HTERT-HM (cell line): ENCODE results near the genes TSSK6 and ZNF93.

- RRBS: no CpG with 5 or more reads among the region's 10 CpGs
Observed at GRCh38 chr19:19111719-19112502, 26.4 kb downstream of the TMEM161A start.

DNA sequence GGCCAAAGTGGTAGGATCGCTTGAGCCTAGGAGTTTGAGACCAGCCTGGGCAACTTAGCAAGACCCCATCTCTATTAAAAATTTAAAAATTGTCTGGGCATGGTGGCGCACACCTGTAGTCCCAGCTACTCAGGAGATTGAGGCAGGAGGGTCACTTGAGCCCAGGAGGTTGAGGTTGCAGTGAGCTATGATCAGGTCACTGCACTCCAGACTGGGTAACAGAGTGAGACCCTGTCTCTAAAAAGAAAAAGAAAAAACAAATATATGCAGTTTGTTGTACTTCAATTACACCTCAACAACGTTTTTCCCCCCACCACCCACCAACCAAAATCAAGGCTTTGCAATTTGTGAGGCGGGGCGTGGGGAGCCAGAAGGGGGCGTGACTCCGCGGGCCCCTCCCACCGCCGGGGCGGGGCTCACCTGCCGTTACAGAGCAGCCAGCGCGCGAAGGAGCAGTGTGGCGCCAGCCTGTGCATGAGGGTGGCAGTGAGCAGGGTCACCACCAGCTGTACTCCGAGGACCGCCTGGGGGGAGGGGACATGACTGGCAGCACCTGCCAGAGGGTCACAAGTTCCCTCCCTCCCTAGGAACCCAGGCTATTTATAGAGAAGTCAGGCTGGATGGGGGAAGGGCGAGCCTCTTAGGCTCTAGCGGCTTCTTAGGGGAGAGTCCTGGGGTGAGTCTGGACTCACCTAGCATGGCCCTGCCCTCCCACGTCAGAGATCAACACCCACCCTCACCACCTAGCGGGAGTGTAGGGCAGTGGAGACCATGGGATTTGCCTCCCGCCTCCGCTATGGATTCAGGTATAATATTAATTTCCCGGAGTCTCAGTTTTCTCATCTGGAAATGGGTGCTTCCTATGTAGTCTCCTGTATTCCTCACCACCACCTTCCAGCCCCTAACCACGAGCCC lies 3.7 kb downstream of the TMEM161A start:
- RRBS: no CpG with 5 or more reads among the region's 26 CpGs

GRCh38 chr19:19303556-19304276 lies 16.6 kb downstream of the SUGP1 start:
- RRBS: 92% methylated on average over 4 of the region's 22 CpGs

DNA sequence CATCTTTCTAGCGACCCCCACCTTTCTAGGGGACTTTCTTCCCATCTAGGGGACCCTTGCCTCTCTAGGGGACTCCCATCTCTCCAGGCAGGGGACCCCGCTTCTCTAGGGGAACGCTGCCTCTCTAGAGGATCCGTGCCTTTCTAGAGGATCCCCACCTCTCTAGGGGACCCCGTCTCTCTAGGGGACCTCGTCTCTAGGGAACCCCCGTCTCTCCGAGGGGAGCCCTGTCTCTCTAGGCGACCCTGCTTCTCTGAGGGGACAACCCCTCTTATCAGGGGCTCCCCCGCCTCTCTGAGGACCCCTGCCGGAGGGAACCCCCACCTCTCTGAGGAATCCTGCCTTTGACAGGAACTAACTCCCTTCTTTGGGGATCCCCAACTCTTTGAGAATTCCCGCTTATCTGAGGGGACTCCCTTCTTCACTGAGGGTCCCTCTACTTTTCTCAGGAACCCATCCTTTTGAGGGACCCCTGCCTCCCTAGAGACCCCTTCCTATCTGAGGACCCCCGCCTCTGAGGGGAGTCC lies 18.9 kb upstream of the GATAD2A start:
- RRBS: no CpG with 5 or more reads among the region's 13 CpGs

- RRBS: no CpG with 5 or more reads among the region's 6 CpGs
Observed at GRCh38 chr19:19404720-19405177, 726 bp upstream of the GATAD2A start.

GRCh38 chr19:19407359-19407949 lies 2.0 kb downstream of the GATAD2A start:
- RRBS: no CpG with 5 or more reads among the region's 10 CpGs

GRCh38 chr19:19426839-19427364 lies 21.4 kb downstream of the GATAD2A start:
- RRBS: no CpG with 5 or more reads among the region's 3 CpGs

- RRBS: no CpG with 5 or more reads among the region's 14 CpGs
Observed at GRCh38 chr19:19476478-19477222, 38.7 kb downstream of the TSSK6 start.

DNA sequence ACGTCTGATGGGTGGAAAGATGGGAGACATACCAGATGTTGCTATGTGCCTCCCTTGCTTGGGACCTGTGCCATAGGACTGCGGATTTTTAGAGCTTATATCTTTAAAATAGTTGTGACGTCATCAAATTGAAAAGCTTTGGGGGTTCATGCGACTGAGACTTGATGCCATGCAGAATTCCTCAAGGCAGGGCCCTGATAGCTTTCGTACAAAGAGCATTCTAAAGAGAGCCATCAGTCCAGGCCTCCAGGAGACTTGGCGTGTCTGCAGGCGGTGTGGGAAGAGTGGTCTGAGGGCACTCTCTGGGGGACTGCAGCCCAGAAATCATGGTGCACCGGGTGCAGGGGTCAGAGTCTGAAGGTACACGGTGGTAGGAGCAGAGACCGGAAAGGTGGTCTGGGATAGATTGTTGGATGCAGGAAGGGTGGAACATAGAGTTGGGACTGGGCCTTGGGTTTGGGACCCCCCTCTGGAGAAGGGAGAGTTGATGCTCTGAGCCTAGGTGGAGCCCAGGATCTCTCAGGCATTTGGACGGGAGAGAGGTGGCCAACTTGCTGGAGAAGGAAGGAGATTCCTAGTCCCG lies 38.0 kb downstream of the TSSK6 start:
- RRBS: no CpG with 5 or more reads among the region's 12 CpGs

GRCh38 chr19:19490203-19490871 lies 25.0 kb downstream of the TSSK6 start:
- RRBS: 8% methylated on average over 1 of the region's 20 CpGs

- RRBS: 100% methylated on average over 2 of the region's 23 CpGs
Observed at GRCh38 chr19:19495615-19496278, 19.6 kb downstream of the TSSK6 start.

- RRBS: no CpG with 5 or more reads among the region's 28 CpGs
Observed at GRCh38 chr19:19506187-19507056, 8.9 kb downstream of the TSSK6 start.

GRCh38 chr19:19515255-19515857 lies at the start of gene TSSK6:
TSSK6 (minus strand) TSS chr19:19515548.
- RRBS: no CpG with 5 or more reads among the region's 35 CpGs

DNA sequence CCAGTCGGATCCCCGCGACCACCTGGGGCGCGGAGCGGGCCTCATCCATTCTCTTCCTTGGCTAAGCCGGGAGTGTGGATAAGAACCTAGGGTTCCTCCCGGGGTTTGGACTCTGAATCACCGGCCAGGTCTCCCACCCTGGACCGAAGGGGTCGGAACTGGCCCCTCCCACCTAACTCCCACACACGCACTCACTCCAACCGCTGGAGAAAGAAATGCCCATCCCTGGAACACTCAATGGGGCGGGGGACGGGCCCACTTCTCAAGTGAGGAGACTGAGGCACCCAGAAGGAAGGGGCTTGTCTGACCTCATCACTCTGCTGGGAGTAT lies 445 bp downstream of the CILP2 start:
- RRBS: 21% methylated on average over 4 of the region's 15 CpGs

DNA sequence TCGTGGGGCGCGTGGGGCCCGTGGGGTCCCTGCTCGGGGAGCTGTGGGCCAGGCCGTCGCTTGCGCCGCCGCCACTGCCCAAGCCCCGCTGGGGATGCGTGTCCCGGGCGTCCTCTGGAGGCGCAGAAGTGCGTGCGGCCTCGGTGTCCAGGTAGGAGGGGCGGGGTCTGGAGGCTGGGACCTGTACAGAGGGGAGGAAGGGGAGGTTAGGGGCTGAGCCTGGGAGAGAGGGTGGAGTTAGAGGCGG lies 3.0 kb downstream of the CILP2 start:
- RRBS: no CpG with 5 or more reads among the region's 20 CpGs

DNA sequence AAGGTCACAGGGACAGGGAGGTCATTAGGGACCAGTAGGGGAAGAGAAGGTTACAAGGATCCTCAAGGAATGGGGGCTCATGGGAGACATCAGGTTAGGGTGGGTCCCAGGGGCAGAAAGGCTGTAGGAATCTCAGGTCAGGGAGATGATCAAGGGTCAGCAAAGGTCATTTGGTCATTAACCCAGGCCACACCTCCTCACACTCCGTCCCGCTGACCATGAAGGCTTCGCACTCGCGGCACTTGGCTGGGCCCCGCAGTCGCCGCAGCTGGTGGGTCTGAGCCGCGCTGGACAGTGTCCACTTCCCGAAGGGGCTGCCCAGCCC lies 7.2 kb upstream of the LPAR2 start:
- RRBS: no CpG with 5 or more reads among the region's 11 CpGs

DNA sequence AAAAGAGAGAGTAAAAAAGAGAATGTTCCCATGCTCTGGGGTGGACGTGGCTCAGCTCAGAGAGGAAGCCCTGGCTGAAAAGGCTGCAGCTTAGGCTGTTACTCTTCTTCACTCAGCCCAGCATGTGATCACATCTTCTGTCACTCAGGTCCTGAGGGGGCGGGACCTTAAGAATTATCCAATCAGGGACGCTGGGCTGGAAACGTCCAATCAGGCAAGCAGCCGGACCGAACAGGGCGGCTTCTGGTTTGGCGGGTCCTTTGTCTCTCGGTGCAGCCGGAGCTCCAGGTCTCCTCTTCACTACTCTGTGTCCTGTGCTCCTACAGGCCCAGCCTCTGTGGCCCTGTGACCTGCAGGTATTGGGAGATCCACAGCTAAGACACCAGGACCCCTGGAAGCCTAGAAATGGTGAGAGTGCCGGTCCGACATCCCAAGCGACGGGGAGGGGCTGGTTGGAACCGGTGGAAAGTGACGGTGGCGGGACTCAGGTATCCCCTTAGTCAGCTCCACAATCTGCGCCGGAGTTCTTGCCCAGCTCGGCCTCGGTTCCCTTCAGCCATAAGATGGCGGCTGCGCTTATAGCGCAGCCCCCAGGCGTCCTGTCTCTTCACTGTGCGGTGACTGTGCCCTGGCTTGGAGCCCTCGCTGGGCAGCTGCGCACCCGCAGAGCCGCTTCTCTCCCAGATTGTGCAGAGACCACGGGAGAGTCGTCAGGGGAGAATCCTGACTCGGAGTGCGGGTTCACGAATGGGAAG lies at the start of gene ZNF93:
Gene ZNF93, plus strand, starts transcription at position 263 of the 755 bp plus-strand sequence.
- RRBS: 2% methylated on average over 11 of the region's 35 CpGs

- RRBS: no CpG with 5 or more reads among the region's 10 CpGs
Observed at GRCh38 chr19:20082436-20083278, 4.9 kb downstream of the ZNF90 start.

DNA sequence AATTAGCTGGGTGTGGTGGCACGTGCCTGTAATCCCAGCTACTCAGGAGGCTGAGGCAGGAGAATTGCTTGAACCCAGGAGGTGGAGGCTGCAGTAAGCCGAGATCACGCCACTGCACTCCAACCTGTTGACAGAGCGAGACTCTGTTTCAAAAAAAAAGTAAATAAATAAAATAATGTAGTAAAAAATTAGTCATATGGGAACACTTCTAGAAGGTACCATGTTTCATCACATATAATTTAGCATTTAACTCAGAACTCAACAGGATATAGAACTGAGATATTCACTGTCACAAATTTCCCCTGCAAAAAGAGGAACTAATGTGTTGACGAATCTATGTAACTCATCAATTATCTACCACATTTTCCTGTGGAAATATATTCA lies 1.6 kb downstream of the ZNF737 start:
- RRBS: no CpG with 5 or more reads among the region's 5 CpGs

GRCh38 chr19:20612625-20612817 lies 46.9 kb upstream of the ZNF737 start:
- RRBS: no CpG with 5 or more reads among the region's 4 CpGs